Osteoblast (primary cell): Measurements from ENCODE around the gene SRSF2.

DNA sequence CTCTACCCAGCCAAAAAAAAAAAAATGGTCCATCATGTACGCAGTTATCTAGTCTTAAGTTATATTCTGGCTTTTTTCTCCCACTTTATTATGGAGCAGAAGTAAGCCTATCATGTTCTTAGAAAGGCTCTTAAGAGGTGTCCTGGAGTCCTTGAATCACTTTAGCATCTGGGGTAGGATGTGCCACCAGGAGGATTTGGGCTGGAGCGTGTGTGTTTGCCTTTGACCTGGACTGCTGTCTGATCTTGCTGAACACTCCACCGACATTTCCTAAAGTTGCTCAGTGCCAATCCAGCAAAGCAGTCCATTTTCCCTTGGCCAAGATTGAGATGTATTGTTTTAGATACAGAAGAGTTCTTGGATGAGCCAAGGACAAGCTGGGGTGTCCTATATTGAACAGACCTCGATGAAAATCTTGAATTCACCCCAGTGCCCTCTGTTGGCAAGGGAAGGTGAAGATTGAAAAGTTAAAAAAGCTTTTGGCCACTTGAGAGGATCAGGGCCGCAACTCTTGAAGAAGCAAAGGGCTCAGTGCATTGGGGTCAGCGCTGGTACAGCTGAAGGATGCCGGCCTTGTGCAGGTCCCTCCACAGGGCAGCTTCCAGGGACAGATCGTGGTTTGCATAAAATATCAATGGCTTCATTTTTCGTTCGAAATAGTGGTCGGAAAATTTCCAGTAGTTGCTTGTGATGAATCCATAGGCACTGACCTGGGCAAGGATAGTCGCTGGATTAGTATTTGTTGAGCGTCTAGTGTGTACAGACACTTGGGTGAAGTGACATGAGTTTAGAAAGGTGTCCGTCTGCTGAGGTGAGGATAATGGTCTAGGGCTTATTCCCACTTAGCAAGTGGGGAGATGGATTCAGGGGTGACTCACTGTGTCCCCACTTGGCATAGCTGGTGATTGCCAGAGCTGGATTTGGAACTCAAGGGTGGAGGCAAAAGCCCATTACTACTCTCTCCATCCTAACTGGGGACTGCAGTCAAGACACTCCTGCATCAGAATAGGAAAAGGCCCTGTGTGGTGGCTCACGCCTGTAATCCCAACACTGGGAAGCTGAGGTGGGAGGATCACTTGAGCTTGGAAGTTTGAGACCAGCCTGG is 19.7 kb downstream of the ST6GALNAC2 start:
- CAGE, long polyA plus RNA: no peak
- RRBS: no CpG with 5 or more reads among the region's 15 CpGs

GRCh38 chr17:76645521-76645886 is 1.9 kb upstream of the ST6GALNAC1 start:
- CAGE, long polyA plus RNA: no peak
- RRBS: no CpG with 5 or more reads among the region's 4 CpGs

GRCh38 chr17:76716047-76716749 is 5.4 kb upstream of the MXRA7 start:
- CAGE, long polyA plus RNA: no peak
- RRBS: 0% methylated on average over 1 of the region's 10 CpGs

- CAGE, long polyA plus RNA: no peak
- RRBS: 2% methylated on average over 12 of the region's 20 CpGs
These were observed 228 bp downstream of the METTL23 start for GRCh38 chr17:76726994-76727140.

- CAGE, long polyA plus RNA: no peak
- RRBS: 2% methylated on average over 10 of the region's 28 CpGs
These were observed at the start of gene SRSF2 for GRCh38 chr17:76737223-76737458. Gene SRSF2 (minus strand): TSS chr17:76737331.

GRCh38 chr17:76752869-76754127 is 15.4 kb downstream of the MFSD11 start:
- CAGE, long polyA plus RNA: no peak
- RRBS: no CpG with 5 or more reads among the region's 17 CpGs

DNA sequence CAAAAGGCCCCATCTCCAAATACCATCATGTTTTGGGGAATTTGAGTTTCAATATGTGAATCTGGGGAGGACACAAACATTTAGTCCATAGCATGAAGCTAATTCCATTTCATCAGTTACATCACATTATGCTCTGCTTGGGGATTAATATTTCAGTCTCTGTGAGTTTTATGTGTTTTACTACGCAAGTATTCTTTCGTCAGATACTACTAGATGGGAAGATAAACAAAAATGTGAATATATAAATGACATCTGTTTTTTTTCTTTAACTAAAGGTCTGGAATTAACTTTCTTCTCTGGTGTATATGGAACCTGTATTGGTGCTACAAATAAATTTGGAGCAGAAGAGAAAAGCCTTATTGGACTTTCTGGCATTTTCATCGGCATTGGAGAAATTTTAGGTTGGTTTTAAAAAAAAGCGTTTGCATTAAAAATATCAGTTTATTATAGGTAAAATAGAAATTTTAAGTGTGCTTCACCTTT is 31.6 kb downstream of the MFSD11 start:
- CAGE, long polyA plus RNA: no peak
- RRBS: no CpG with 5 or more reads among the region's 4 CpGs

- CAGE, long polyA plus RNA: no peak
- RRBS: no CpG with 5 or more reads among the region's 12 CpGs
These were observed 120.8 kb upstream of the SEC14L1 start for GRCh38 chr17:77019806-77020471.

GRCh38 chr17:77070247-77070687 is 70.5 kb upstream of the SEC14L1 start:
- CAGE, long polyA plus RNA: no peak
- RRBS: no CpG with 5 or more reads among the region's 11 CpGs

DNA sequence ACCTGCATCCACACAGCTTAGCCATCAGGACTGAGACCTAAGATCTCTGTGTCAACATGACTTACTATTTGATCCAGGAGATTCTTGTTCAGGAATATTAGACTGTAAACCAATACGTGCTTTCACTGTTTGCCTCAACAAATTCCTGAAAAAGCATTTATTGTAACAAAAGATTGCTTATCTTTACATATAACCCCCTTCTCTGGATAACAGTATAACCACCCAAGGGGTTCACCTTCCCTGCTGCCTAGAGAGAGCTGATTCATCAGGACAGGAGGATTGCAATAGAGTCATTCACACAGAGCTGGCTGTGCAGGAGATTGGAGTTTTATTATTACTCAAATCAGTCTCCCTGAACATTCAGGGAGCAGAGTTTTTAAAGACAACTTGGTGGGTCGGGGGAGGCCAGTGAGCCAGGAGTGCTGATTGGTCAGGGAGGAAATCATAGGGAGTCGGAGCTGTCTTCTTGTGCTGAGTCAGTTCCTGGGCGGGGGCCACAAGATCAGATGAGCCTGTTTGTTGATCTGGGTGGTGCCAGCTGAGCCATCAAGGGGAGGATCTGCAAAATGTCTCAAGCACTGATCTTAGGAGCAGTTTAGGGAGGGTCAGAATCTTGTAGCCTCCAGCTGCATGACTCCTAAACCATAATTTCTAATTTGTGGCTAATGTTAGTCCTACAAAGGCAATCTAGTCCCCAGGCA is 3.0 kb upstream of the SEC14L1 start:
- CAGE, long polyA plus RNA: no peak
- RRBS: no CpG with 5 or more reads among the region's 4 CpGs

DNA sequence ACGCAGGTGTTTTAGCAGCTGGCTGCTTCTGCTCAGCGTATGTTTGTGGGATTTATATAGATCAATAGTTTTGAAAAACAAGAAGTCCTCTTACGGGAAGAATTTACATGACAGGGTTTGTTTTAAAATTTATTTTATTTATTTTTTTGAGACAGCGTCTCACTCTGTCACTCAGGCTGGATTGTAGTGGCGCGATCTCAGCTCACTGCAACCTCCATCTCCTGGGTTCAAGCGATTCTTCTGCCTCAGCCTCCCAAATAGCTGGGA is 3.6 kb downstream of the SEC14L1 start:
- CAGE, long polyA plus RNA: no peak
- RRBS: no CpG with 5 or more reads among the region's 7 CpGs

GRCh38 chr17:77147370-77147752 is 6.6 kb downstream of the SEC14L1 start:
- CAGE, long polyA plus RNA: no peak
- RRBS: no CpG with 5 or more reads among the region's 7 CpGs

GRCh38 chr17:77151116-77151367 is 10.3 kb downstream of the SEC14L1 start:
- CAGE, long polyA plus RNA: no peak
- RRBS: no CpG with 5 or more reads among the region's 4 CpGs

DNA sequence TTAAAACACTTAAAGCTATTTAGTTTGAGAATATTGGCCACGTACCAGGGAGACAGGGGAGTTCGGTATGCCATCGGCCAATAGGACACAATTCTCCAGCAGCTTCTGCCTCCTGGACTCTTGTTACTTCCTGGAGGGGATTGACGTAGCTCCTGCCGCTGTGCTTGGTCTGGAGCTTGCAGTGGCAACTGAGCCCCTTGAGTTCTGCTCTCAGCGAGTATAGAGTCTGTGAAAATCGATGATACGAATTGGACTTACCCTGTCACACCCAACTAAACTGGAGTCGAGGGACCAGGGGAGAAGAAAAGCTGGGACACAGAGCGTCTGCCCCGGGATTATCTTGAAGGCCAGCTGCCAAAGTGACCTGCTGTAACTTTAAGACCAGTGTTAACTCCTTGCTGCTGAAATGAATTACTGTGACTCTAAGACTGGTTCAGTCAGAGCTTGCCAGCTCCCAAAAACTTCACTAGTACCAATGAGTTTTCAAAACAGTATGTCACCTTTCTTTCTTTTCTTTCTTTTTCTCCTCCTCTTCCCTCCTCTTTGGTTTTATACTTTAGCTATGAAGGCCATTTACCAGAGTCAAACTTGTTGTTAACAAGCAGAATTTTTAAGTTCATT is 22.3 kb downstream of the SEC14L1 start:
- CAGE, long polyA plus RNA: no peak
- RRBS: no CpG with 5 or more reads among the region's 11 CpGs

DNA sequence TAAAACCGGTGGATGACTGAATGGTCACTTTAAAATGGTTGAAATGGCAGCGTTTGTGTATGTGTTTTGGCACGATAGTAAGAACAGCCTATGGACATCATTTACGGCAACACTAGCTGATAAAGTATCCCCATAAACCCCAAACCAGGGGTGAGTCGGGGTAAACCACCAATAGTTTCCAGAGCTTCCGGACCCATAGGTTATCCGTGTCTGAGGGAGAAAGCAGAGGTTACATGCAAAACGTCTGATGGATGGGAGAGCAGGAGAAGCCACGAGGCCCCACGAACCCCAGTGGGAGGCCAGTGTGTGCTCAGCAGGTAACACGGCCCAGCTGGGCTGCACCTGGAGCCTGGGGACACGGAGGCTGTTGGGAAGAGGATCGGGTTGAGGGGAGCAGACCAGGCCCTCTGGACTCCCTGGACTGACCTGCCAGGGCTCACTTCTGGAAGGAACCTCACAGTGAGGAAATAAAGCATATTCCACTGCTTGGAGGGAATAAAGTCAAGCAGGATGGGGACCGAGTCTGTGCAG is 62.5 kb upstream of the SEPTIN9 start:
- CAGE, long polyA plus RNA: no peak
- RRBS: no CpG with 5 or more reads among the region's 14 CpGs

DNA sequence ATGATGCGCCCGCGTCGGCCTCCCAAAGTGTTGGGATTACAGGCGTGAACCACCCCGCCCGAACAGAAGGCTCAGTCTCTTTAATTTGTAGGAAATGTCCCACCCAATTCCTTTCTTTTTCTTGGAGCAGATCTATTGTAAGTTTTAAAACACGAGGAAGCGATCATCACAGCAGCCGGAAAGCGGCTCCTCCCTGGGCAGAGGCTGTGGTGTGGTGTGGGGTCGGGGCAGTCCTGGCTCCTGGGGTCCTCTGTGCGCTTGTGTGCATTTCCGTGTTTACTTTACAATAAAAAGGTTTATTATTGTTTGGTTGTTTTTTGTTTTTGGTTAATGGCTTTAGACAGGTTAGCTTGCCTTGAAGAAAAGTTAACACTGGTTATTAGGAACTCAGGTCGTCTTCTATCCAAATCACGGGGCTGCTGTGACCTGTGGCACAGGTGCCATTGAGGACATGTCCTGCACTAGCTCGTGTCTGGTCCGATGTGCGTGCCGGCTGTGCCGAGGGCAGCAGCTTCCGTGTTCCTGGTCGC is 57.5 kb upstream of the SEPTIN9 start:
- CAGE, long polyA plus RNA: no peak
- RRBS: no CpG with 5 or more reads among the region's 23 CpGs

GRCh38 chr17:77319310-77320409 is 38.4 kb downstream of the SEPTIN9 start:
- CAGE, long polyA plus RNA: no peak
- RRBS: 1% methylated on average over 10 of the region's 55 CpGs

GRCh38 chr17:77323515-77324139 is 42.3 kb downstream of the SEPTIN9 start:
- CAGE, long polyA plus RNA: no peak
- RRBS: 7% methylated on average over 3 of the region's 33 CpGs

GRCh38 chr17:77370786-77371226 is 89.5 kb downstream of the SEPTIN9 start:
- CAGE, long polyA plus RNA: no peak
- RRBS: no CpG with 5 or more reads among the region's 4 CpGs

DNA sequence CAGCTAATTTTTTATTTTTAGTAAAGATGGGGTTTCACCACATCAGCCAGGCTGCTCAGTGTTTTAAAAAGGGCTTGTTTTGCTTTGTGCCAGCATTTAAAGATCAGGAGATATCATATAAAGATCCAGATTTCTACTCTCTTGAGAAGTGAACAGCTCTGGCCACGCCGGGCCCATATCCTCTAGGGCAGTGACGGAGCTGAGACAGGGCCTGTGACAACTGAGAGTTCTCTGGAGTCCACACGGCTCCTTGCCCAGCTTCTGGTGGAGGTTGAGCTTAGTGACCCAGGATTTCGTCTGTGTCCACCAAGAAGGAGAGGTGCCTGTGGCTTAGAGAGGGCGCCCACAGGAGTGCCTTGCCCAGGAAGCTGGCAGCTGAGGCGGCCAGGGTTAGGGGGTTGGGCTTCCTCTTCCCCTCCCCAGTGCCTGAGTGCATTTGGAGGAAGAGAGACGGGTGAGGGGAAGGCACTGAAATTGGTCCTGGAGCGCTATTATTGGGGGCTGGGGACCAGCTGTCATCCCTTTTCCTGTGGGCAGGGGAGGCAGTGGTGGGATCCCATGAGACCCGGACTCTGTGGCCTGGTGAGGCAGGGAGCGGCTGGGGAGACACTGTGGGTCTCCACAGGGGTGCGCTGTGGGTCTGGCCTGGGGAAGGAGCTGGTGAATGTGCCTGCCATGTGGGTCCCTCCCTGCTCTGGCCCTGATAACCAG is 119.0 kb downstream of the SEPTIN9 start:
- CAGE, long polyA plus RNA: no peak
- RRBS: no CpG with 5 or more reads among the region's 12 CpGs